Esophagus squamous epithelium (tissue), 4 donors: ENCODE data around the genes MYNN and SEC62.

DNA sequence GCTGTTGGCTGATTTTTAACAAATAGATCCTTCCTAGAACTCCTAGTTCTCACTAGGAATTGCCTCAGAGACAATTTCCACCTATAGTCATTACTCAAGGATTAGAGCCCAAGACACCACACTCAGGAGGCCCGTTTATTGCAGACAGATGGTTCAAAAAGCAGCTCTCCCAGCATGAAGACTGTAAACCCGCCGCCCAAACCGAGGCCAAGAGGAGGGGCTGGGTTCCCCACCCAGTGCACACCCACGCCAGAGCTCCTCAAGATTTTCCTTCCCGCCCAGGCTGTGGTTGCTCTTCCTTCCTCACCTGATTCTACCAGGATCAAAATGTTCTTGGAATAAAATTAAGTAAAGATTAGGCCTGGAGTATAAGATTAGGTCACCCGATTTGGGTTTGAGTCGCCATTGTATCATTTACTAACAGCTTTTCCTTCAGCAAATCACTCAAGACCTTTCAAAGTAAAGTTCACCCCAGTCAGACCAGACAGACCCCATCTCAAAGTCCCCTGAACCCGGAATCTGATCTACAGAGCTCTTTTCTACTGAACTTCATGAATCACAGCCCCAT lies 364.3 kb downstream of the MECOM start:
- PRO-cap, result no peak
- RAMPAGE, long total RNA, 4 experiments, result no peak in any of the 4 experiments

DNA sequence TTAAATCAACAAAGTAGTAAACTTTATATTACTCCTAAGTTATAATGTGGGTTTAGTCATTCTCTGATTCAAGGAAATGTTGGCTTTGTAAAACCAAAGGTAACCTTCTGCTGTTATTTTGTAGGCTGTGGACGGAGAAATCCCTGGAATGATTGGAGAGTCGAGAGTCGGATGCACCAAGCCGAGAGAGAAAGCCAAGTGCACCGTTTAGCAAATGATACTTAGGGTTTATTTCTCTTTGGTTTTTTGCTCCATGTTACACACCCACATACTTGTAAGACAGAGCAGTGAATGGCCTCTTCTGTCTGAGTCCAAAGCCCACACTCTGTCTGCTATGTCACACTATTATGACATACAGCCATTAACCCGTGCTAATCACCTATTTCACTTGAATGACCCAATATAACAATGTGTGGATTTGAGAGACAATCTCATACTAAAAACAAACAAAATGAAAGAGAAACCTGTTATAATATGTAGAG lies 72.2 kb downstream of the MECOM start:
- PRO-cap, result no peak
- RAMPAGE, long total RNA, 4 experiments, result no peak in any of the 4 experiments

DNA sequence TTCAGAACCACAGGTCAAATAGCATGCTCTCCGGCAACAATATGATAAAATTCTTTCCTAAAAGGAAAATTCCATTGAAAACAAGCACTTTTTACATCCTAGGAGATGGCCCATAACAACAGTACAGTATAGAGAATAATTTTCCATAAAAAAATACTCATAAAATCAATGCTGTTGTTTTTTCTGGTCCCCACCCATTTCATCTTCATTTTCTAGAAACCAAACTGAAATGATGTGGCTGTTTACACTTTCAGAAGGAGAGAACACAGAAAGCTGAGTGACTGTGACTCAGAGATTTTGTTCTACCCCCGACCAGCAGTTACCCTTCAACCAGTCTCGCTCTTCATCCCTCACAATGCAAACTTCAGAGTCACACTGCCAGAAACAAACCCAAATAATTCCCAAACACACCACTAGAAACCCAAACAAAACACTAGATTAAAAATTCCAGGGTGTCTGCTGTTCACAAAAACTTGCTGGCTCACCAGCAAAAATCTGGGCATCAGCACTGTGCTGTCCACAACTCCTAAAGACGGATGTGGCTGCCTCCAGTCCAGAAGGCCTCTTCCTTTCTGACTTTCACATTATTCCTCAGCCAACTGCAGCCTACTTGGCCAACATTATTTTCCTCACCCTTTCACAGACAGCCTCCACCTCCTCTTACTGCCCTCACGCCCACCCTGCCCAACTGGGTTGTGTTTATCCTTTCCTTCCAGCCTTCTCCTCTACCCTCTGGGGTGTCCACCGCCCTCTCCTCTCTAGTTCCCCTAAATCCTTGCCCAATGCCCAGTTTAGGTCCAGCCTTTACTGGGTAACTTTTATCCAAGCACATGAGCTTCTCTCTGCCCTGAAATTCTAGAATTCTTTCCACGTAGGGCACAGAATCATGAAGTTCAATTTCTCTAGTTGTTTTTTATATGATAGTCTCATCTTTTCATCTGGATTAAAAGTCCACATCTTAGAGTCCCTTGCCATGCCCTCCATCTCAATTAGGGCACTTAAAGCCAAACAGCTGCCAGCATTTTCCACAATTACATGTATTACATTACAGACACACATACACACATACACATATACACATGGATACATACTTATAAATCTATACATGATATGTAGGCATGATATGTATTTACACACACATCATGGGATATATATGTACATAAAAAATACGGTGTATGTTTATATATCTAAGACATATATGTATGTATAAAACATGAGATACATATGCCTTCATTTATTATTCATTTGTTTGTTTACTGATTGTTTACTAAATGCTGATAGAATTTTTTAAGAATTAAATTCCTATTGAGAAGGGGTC lies 71.3 kb downstream of the MECOM start:
- PRO-cap, result no peak
- RAMPAGE, long total RNA, 4 experiments, result no peak in any of the 4 experiments

GRCh38 chr3:169764055-169765105 lies 5.0 kb downstream of the ACTRT3 start:
- PRO-cap, result bidirectional peak, plus-strand start at chr3:169764455, minus-strand start at chr3:169764302; bidirectional peak, plus-strand start at chr3:169765198, minus-strand start at chr3:169765060
- RAMPAGE, long total RNA, 4 experiments, result start-site peak on the plus strand in 1 of 4 experiments, at chr3:169764816-169764824 at its widest, 40 reads per replicate; start-site peak on the minus strand in 4 of 4 experiments, at chr3:169764842-169765063 at its widest, 13 to 143 reads per replicate

GRCh38 chr3:169772559-169773510 lies at the start of gene MYNN:
TSS of gene MYNN (plus strand) at chr3:169773396.
- PRO-cap, result bidirectional peak, plus-strand start at chr3:169772841, minus-strand start at chr3:169772824; bidirectional peak, plus-strand start at chr3:169773123, minus-strand start at chr3:169773141; bidirectional peak, plus-strand start at chr3:169773399, minus-strand start at chr3:169773330
- RAMPAGE, long total RNA, 4 experiments, result start-site peak on the plus strand in 4 of 4 experiments, at chr3:169772783-169773410 at its widest, 6 to 247 reads per replicate

GRCh38 chr3:169835957-169836418 lies 23.3 kb upstream of the LRRC34 start:
- PRO-cap, result no peak
- RAMPAGE, long total RNA, 4 experiments, result no peak in any of the 4 experiments

- PRO-cap, result no peak
- RAMPAGE, long total RNA, 4 experiments, result no peak in any of the 4 experiments
These were observed 1.7 kb upstream of the LRRC31 start for GRCh38 chr3:169871350-169871849.

DNA sequence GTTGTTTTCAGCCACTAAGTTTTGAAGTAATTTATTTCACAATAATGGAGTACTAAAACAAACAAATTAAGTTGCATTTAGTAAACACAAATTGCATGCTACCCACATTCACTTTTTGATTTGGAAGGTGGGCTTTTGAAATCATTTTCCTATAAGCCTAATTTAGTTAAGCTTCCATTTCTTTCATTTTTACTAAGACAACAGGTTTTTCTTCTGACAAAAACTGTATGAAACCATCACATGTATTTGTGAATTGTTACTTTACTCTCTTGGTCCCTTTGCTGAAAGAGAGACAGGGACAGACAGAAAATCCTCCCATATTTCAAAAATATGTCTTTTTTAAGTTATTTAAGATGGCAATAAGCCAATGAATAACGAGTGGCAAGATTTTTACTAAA lies 26.4 kb upstream of the SEC62 start:
- PRO-cap, result no peak
- RAMPAGE, long total RNA, 4 experiments, result no peak in any of the 4 experiments

- PRO-cap, result bidirectional peak, plus-strand start at chr3:169966797, minus-strand start at chr3:169966734
- RAMPAGE, long total RNA, 4 experiments, result start-site peak on the plus strand in 4 of 4 experiments, at chr3:169966796-169966824 at its widest, 789 to 3,020 reads per replicate
These were observed at the start of gene SEC62 for GRCh38 chr3:169966394-169966922. TSS of gene SEC62 (plus strand) at chr3:169966807.

DNA sequence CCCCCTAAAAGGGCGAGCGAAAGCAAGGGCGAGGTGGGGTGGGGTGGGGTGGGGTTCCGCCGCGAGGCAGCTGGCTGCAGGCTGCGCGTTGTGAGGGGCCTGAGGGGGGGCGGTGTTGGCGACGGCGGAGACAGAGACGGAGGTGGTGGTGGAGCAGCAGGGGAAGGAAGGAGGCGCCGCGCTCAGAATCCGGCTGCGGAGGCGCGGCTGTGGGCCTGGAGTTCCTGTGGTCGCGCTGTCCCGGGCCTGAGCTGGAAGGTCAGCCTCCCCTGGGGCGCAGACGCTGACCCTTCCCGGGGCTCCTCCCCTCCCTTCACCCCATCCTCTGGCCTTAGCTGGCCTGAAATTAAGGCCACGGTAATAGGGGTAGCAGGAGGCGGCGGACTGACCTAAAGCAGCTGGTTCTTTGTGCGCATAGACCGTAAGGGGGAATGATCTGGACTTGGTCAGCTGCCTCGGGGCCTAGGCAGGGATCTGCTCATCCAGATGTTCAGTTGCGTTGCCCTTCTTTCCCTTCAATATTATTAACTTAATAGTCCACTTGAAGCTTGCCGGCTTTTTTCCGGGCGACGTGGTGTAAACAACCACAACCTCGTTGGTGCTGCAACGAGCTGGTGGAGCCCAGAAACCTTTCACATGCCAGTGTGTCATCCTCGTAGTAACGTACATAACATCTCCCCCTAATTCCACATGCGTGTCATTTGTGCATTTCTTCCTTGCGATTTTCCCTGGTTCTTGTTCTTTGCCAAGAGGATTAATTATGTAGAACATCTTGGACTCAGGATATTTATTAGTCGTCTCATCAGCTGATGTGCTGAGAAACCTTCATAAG lies 532 bp downstream of the SEC62 start:
- PRO-cap, result bidirectional peak, plus-strand start at position 185 of the sequence, minus-strand start at position 138 of the sequence; bidirectional peak, plus-strand start at position 360 of the sequence, minus-strand start at position 253 of the sequence
- RAMPAGE, long total RNA, 4 experiments, result no peak in any of the 4 experiments

- PRO-cap, result no peak
- RAMPAGE, long total RNA, 4 experiments, result no peak in any of the 4 experiments
These were observed 9.0 kb downstream of the GPR160 start for GRCh38 chr3:170046701-170047239.

DNA sequence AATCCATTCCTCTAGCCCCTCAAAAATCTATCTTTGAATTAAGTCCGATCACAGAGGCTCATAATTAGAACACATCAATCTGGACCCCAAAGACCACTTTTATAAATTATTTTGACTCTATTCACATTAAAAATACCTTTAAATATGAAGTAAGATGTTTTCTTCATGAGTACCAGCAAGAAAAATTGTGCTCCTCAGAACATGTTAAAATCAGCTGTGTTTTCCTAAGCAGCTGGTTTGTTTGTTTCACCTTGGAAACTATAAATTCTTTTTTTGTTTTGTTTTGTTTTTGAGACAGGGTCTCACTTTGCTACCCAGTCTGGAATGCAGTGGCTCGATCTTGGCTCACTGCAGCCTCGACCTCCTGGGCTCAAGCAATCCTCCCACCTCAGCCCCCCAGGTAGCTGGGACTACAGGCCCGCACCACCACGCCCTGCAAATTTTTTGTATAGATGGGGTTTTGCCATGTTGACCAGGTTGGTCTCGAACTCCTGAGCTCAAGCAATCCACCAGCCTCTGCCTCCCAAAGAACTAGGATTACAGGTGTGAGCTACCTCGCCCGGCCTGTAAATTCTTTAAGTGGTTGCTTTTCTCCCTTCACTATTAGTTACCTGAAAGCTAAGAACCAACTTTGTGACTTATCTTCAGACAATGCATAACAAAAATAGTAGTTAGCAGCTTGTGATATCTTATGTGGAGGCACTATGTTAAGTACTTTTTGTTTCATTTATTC lies 40.0 kb downstream of the PHC3 start:
- PRO-cap, result no peak
- RAMPAGE, long total RNA, 4 experiments, result no peak in any of the 4 experiments

DNA sequence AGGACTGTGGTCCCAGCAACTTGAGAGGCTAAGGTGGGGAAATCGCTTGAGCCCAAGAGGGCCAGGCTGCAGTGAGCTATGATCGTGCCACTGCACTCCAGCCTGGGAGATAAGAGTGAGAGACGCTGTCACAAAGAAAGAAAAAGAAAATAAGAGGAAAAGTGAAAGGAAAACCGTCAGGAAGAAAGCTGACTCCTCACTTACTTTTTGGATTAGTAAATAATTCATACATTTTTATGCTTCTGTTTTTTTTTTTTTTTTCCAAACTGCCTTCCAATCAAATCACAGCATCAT lies 1.3 kb downstream of the PHC3 start:
- PRO-cap, result unidirectional peak, plus-strand start at position 170 of the sequence
- RAMPAGE, long total RNA, 4 experiments, result no peak in any of the 4 experiments

DNA sequence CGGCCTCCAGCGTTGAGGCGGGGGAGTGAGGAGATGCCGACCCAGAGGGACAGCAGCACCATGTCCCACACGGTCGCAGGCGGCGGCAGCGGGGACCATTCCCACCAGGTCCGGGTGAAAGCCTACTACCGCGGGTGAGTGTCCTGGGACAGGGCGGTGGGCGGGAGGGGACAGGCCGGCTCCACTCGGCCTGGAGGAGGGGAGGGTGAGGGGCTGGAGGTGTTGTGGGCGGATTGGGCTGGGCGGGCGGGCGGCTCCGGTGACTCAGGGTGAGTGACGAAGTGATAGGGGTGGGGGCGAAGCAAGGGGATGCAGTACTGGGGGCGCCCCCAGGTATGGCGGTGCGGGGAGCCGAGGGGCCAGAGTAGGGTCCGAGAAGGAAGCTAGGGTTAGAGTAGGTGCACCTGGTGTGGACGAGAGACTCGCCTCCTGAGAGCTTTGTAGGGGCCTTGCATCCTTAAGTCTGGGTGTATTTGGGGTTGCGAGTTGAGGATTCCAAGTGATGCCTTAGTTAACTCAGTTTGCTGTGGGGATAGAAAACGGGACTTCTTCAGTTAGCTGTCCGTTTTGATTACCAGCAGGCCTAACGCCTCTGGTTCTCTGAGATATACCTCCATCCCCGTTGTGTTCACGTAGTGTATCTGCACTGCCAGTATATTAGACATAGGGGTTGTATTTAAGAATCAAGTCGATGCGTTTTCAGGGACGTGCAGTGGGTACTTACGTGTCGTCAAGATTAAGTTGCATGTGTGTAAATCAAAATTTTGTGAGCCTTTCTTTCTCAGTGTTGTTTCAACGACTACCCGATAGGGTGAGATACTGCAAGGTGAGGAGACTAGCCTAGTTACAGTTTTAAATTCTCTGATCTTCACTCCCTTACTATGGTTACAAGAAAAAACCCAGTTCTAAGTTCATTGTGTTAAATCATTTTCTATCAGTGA lies 683 bp downstream of the PRKCI start:
- PRO-cap, result bidirectional peak, plus-strand start at position 312 of the sequence, minus-strand start at position 196 of the sequence; unidirectional peak, minus-strand start at position 738 of the sequence
- RAMPAGE, long total RNA, 4 experiments, result no peak in any of the 4 experiments

DNA sequence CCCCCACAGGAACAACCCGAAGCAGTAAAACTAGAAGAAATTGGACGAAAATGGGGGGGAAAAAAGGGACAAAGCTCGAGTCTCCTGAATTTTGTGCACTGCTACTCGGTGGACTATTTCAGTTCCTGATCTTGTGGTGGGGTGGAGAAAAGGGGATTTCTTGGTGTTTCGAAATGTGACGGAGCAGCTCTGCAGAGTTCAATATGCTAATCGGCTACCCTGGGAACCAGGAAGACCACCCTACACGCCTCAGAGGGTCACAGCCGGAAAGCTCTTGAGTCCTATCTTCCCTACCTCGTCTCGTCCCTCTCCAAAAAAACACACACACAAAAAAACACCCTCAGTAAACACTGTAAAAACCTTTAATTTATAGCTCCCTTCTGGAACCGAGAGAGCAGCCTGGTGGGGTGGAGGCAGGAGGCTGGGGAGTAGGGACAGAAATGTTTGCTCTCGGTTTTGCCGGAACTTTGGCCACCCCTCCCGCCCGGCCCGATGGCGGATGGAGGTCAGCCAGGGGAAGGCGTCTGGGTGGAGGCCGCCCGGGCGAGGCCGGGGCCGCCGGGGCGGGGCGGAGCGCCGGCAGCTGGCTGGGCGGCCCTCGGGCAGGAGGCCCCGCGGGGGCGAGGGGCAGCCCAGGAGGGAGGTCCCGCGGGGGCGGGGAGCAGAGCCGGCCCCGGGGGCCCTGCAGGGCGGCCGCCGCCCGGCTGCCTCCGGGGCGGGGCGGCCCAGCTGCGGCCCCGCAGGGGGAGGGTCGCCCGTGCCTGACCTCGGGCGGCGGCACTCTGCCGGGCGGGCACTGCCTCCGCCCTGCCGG lies 1.0 kb upstream of the SKIL start:
- PRO-cap, result bidirectional peak, plus-strand start at position 252 of the sequence, minus-strand start at position 103 of the sequence; bidirectional peak, plus-strand start at position 664 of the sequence, minus-strand start at position 501 of the sequence
- RAMPAGE, long total RNA, 4 experiments, result no peak in any of the 4 experiments

GRCh38 chr3:170419503-170420229 lies 998 bp downstream of the CLDN11 start:
- PRO-cap, result bidirectional peak, plus-strand start at chr3:170420009, minus-strand start at chr3:170419873
- RAMPAGE, long total RNA, 4 experiments, result no peak in any of the 4 experiments

- PRO-cap, result unidirectional peak, minus-strand start at chr3:170421622
- RAMPAGE, long total RNA, 4 experiments, result start-site peak on the plus strand in 1 of 4 experiments, at chr3:170421192-170421303 at its widest, 13 reads per replicate
These were observed 2.5 kb downstream of the CLDN11 start for GRCh38 chr3:170421017-170421679.

- PRO-cap, result no peak
- RAMPAGE, long total RNA, 4 experiments, result no peak in any of the 4 experiments
These were observed 103.5 kb upstream of the SLC7A14 start for GRCh38 chr3:170689316-170689890.

DNA sequence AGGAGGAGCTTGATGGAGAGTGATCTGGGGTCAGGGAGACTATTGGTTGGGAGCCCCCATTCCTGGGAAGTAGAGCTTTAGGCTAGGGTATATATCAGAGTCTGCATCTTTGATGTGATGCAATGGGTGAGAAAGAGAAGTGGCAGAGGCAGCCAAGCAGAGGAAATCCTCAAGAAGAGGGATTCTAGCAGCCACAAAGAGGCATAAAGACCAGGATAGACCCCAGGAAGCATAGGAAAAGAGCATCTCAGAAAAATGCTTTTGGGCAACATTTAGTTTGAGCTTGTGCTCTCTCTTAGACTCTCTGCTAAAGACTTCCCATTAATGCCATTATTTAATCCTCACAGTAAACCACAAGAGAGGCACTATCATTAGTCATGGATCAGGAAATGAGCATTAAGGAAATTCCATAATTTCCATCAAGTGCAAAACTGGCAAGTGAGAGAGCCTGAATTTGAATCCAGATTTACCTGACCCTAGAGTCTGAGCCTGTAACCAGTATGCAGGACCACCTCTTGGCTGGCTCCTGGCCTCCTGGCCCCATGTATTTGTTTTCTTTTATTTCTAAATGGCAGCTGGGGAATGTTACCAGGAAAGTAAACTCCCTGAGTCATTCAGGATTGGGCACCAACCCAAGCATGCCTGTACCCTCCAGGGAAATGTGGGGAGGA lies 118.7 kb downstream of the RPL22L1 start:
- PRO-cap, result no peak
- RAMPAGE, long total RNA, 4 experiments, result no peak in any of the 4 experiments

DNA sequence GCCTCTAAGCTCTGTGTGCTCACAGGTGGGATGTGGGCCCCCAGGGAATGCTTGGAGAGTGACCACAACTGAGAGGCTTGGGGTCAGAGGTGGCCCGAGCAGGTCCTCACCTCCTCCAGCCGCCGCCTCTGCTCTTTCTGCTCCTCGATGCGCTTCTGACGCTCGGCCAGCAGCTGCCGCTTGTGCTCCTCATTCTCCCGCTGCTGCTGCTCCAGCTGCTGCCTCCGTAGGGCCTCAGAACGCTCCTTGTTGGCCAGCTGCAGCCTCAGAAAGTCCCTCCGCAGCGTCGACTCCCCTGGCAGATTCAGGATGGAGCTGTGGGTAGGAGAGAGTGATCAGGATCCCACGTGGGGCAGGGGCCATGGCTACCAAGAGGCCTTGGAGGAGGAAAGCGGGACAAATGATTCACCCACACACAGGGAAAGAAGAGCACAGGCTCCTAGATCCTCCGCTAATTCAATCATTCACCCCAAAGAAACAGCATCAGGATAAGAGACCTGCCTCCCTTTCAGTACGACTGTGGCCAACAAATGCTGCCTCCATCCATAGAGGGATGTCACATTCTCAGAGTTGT lies 130.9 kb upstream of the SLC2A2 start:
- PRO-cap, result no peak
- RAMPAGE, long total RNA, 4 experiments, result no peak in any of the 4 experiments